ENCODE results near the genes HACD1 and NEBL.

GRCh38 chr10:17617178-17618258 is at the start of gene HACD1:
Gene HACD1 (minus strand): TSS chr10:17617374.
- PRO-cap: bidirectional peak, plus-strand start at chr10:17617593, minus-strand start at chr10:17617343; bidirectional peak, plus-strand start at chr10:17617715, minus-strand start at chr10:17617709; bidirectional peak, plus-strand start at chr10:17617787, minus-strand start at chr10:17617772; bidirectional peak, plus-strand start at chr10:17618216, minus-strand start at chr10:17618130

DNA sequence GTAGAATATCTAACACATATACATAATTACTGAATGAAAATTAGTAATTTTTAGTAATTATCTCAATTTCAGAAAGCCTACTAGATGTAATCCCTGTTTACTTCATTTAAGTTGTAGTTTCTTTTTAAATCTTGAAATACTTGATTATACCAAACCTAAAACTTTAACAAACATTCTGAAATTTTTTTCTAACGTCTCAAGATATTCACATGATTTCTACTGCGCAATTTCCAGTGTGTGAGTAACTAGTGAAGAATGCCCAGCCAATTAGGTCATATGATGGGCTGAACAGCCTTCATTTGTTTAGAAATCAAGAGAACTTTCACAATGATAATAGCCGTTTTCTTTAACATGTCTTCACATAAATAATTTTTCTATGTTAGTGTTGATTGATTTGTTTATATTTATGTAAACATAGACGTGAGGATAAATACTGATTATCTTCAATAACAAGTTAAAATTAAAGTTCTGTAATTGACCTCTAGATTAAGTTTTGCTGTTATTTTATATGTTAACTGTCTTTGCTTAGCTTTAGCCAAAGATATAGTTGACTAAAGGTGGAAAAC is 21.8 kb downstream of the STAM start:
- PRO-cap: no peak

DNA sequence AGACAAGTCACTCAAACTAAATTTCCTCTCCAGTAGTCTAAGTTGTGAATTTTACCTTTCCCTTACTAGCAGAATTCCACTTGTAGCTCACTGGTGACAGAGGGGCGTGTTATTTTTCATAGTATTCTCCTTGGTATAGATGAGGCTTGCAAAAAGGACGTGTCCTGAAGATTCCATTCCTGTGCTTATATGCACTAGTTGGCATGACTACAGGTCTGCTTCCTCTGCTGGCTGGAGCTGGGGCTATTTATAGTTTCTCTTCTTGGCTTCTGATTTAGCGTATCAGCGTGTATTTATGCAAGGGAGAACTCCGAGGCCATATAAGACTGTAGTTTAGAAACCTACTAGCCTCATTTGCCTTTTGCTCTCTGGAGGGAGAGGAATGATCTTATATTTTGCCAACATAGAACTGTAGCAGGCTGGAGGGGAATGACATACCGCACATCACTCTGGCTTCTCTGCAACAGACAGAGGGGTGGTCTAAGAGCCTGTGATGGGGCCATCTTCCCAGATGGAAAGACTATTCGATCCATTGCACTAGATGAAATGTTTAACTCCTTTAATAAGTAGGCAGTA is 39.7 kb downstream of the CACNB2 start:
- PRO-cap: no peak

DNA sequence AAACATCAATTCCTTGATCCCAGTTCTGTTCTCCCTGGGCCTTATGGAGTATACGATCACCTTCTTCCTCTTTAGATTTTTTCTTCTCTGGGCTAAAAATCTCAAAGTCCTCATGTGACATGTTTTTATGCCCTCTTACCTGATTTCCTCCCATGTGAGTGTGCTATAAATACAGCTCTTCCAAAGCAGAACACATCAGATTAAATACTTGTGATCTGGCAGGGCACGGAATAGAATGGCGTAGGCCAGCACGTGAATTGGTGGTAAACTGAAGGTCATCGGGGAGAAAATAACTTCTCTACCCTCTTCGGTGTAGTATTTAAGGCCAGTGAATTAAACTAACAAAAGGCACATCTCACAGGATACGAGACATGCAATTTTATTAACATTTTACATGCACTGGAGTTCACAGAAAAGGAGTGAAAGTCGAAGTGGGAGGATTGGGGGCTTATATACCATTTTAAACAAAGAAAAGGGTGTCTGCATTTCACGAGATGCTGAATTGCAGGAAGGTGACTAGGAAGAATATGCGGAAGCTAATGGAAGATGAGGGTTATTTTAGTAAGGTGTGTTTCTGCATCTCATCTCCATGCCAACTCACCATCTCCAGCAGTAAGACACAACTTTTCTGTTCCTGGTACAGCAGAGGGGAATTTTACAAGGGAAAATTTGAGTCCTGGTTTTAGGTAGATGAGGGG is 212.5 kb downstream of the NSUN6 start:
- PRO-cap: no peak

- PRO-cap: no peak
Measured at GRCh38 chr10:18571894-18572524, 79.4 kb downstream of the NSUN6 start.

DNA sequence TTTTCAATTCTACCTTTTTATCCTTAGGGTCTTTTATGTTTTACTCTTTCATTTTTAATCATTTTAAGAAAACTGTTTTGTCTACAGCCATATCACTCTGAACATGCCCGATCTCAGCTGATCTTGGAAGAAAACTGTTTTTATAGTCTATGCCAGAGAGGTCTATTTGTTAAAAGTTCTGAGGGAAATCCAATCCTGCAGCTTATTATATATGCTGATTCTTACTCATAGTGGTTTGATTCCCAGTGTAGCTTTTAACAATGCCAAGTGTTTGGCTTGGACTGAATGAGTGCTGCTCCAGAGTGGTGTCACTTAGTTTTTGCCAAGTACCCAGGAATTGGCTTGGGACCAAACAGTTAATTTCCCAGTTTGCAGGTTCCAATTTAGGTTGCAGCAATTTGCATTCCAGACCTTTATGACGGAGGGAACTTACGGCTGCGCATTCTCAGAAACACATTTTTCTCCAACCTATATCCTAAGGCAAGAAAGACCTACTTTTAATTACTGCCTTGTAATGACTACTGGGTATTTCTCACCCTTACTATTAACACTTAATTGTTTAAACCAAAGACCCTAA is 32.4 kb downstream of the NSUN6 start:
- PRO-cap: no peak

- PRO-cap: no peak
Measured at GRCh38 chr10:18710024-18710417, 50.8 kb downstream of the ARL5B start.

GRCh38 chr10:19874307-19874964 is 58.2 kb downstream of the PLXDC2 start:
- PRO-cap: no peak

DNA sequence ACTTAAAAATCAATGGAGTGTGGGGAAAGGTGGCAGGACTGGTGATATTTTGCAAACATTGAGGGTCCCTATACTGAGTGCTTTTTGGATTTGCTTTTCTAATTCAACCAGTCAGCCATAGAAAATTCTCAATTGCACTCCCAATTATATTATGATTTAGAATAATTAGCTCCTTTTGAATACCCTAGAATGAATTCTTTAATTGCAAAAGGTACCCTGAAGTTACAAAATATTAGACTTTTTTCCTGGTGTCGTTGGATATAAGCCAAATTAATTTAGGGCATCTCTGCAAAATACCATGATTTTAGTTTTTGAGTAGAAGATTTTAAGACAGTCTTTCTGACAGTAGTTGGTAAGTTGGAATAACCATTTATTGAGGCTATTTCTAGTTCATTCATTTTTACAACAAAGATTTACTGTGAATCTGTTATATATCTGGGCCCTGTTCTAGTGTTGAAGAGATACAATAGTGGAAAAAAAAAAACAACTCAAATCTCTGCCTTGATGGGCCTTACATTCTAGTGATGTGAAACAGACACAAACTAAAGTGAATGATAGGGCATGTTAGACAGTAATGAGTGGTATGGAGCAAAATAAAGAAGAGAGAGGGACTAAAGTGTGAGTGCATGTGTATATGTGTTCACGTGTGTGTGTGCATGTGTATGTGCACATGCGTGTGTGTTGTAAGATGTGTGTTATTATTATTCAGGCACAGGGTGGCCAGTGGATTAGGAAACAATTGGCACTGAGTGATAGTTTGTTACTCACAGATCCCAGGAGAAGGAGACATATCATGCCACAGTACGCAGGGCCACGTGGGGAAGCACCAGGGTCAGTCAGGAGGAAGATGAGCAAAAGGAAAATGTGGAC is 89.5 kb downstream of the PLXDC2 start:
- PRO-cap: no peak

GRCh38 chr10:19931068-19931420 is 114.8 kb downstream of the PLXDC2 start:
- PRO-cap: no peak

DNA sequence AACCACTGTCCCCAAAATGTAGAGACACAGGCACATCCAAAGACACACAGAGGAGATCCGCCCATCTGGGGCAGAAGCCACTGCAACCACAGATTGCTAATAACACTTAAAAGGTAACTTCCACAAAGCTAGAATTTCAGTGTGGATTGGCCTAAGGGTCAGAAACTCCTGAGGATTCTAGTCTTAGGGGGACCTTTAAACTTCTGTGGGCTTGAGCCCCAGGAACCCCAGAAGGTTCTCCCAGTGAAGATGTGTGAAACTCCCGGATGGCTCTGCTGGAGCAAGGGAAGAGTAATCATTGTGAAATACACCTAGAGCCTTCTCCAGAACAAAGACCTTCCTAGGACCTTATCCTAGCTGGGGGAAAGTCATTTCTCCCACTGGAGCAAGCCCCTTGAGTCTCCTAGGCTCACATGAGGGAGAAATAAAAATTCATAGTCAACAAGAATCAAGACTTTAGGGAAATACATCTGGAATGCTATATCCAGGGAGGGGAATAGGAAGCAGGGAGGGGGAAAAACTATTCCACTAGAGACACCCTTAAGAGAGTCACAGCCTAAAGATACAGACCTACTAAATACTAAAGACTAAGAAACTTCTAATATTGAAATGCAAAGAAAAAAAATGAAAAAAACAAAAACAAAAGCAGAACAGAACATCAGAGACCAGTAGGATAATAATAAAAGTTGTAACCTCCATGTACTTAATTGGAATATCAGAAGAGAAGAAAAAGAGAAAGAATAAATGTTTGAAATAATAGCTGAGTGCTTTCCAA is 264.7 kb downstream of the PLXDC2 start:
- PRO-cap: no peak

DNA sequence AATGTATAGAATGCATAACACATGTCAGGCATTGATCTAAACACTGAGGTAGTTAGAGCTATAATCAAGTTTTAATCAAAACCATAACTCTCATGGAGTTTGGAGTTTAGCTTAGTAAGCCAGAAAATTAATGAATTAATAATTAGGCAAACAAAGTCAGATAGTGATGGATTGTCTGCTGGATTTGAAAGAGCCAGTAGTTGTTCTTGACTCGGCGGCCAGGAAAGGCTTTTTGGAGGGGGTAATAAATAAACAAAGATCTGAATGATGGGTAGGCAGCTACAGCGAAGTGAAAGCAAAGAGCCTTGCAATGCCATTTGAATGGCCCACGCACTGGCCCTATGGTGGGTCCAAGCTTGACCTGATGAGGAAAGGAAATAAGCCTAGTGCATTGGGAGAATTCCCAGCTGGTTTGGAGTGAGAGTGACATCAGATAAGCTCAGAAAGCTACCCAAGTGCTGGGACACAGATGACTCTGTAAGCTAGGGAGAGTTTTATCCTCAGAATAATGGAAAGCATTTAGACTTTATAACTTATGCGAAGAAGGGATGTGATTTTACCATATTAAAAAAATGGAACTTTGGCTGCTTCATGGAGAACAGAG is 365.2 kb downstream of the PLXDC2 start:
- PRO-cap: no peak

- PRO-cap: no peak
Measured at GRCh38 chr10:20895674-20896119, 1.4 kb downstream of the NEBL start.

DNA sequence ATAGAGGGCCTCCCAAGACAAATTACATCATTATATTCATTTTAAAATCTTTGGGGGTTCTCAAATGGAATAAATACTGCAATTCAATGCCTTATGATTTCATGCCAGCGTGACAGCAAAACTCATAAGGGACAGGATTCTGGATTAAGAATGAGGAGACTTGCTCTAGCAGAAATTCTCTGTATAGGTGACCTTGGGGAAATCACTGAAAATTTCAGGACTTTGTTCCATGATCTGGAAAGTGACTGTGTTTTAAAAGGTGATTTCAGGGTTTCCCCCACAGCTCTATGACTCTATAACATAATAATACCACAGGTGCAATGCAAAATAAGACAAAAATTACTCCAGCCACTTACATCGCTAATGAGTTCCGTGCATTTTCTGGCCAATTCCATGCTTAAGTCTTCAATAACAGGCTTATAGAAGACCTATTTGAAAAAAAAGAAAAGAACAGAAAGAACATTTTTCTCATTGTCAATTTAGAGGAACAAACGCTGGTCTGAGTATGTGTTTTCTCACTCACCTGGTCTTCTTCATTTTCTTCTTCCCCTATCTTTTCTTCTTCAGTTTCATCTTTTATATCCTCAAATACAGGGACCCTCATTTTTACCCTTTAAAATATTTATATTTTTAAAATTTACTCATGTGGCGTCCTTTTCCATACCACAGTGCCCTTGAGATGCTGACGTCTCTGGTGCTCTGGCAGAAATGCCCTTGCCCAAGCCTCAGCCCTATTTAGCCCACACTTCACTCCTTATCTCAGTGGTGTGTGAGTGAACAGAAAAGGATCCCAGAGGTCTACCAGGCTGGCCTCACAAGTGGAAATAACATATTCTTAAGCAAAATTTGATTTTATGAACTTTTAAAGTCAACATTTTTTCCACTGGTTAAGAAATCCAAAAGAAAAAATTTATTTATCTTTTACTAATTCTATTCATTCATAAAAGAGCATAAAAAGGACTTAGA is at the start of gene NEBL:
Gene NEBL, minus strand, starts transcription at position 710 of the 966 bp plus-strand sequence.
- PRO-cap: no peak

- PRO-cap: no peak
Measured at GRCh38 chr10:21077748-21078113, 180.6 kb upstream of the NEBL start.

DNA sequence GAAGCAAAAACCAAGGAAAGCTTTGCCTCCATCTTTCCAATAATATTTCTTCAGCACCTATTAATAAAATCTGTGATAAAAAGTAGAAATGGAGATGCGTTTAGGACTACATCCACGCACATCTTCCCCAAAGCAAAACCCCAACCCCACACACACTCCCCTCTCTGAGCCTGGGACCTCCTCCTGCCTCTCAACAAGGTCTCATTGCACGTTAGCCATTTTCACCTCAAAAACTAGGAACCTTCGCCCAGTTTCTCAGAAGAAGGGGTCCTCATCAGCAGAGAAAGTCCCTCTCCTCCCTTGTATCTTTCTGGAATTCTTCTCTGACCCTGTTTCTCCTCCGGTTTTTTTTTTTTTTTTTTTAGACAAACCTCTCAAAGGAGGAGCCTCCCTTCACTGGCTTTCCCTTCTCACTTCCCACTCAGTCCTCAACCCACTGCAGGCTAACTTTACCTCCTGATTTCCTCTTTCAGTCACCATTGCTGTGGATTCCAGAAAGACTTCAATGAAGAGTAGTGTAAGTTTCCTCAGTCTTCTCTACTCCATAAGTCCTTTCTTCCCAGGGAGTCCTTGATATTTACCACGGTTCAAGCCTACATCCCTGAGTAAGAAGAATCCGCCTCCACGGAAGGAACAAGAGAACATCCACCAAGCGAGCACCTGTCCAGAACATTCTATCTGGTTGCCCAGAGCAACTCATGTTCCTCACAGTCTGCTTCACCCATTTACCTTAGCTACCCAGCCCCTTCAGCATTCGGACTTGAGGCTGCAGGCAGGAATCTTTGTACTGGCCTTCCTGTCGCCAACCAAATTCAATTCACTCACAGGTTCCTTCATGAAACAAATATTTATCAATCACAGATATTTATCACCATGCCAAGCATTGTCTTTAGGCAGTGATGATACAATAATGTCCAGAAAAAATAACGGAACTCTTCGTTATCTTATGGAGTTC is 250.2 kb upstream of the NEBL start:
- PRO-cap: no peak

GRCh38 chr10:21174743-21175122 is 277.6 kb upstream of the NEBL start:
- PRO-cap: no peak

DNA sequence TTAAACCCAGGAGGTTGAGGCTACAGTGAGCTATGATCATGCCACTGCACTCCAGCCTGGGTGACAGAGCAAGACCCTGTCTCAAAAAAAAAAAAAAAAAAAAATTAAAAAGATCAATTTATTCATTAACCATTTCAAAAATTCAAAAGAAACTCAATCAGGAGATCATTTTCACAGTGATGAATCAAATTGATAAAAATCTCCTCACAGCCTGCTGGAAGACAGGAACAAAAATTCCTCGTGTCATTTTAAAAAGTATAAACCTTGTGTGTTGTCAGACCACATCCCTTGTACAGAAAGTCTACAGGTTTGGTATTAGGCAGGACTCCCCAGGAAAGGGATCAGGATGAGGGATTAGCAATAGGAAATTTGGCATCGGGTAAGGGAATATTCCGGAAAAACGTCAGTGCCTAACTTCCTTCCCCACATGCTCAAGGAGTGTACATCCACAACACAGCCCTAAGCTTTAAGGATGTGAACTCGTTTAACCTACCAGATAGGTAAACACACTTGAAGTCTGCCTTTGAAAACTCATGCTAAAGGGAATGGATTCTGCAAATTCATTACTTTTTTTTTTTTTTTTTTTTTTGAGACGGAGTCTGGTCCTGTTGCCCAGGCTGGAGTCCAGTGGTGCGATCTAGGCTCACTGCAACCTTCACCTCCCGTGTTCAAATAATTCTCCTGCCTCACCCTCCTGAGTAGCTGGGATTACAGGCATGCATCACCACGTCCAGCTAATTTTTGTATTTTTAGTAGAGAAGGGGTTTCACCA is 194.9 kb downstream of the SKIDA1 start:
- PRO-cap: no peak

DNA sequence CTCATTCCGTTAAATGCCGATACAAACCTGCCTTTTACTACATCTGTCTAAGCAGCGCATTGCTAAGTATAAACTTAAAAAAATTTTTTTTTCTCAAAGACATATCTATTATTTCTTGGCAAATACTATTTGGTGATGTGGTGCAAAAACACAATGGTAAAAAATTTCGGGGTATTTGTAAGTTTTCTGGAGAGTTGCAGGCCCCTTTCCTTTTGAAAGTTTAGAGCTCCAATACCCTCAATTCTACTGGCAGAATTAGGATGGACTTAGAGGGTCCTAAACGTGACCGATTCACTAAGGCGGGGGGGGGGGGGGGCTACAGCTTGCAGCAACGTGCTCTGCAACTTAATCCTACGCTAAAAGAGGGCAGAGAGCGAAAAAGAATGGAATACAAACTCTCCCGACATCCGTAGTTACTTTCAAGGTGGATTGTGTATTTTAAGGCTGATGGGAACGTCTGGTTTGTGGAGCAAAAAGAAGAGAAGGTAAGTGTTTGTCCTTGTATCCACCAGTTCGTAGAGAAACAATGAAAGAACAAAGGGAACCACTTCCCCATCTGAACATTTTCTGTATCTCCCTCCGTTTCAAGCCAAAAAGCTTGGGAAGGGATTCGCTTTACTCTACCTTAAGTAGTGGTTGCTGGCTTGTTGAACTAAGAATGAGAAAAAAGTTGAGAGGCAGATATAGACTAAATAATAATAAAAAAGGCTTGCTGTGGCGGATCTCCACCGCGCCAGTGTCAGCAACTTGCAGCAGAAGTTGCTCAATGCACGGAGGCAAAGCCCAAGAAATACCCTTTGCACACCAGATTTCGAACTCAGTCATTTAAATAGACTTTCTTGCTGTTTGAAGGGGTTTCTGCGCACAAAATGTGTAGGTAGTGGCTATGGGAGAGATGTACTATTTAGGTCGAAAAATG is 932 bp downstream of the SKIDA1 start:
- PRO-cap: bidirectional peak, plus-strand start at position 294 of the sequence, minus-strand start at position 257 of the sequence; bidirectional peak, plus-strand start at position 504 of the sequence, minus-strand start at position 528 of the sequence; bidirectional peak, plus-strand start outside the sequence, minus-strand start at position 768 of the sequence

GRCh38 chr10:21740562-21741336 is 206.7 kb downstream of the MLLT10 start:
- PRO-cap: no peak